Thoracic aorta endothelial cell (primary cell): ENCODE results near the gene CEP131.

GRCh38 chr17:79947426-79948046, 88.1 kb downstream of the TBC1D16 start:
- CAGE, long polyA plus RNA, result no peak

DNA sequence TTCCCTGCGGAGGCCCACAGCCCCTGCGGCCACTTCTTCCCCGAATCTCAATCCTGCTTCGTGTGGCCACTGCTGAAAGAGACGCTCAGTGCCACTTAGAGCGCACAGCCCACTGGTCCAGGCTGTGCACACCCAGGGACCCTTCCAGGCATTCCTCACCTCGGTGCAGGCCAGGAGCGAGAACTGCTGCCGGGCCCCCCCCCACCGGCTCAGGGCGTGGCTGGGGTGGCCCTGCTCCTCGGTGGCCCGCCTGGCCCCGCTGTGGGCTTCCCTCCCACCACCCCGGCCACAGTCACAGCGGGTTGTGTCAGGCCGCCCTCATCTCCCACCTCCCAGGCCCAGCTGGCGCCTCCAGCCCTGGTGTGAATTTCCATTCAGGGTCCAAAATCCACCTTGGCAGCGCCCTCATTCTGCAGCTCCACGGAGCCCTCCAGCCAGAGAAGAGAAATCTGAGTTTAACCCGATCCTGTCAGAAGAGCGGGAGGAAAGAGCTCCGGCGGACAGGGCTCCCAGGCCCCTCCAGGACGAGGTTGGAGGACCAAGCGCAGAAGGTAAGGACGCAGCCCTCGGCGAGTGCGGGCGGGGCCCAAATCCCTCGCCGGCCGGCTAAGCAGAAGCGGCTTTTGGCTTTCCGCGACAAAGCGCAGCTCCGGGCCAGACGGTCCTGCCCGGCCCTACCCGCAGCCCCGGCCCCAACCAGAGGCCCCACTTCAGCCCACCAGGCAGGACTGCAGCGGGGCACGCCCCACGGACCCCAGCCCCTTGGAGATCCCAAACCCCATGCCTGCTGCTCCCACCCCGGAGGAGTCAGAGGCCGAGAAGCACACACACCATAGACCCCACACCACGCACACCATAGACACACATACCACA, 12.0 kb downstream of the TBC1D16 start:
- CAGE, long polyA plus RNA, result no peak

- CAGE, long polyA plus RNA, result no peak
These were observed 13.5 kb downstream of the CCDC40 start for GRCh38 chr17:80049921-80050351.

GRCh38 chr17:80069810-80070285, 31.5 kb upstream of the GAA start:
- CAGE, long polyA plus RNA, result no peak

DNA sequence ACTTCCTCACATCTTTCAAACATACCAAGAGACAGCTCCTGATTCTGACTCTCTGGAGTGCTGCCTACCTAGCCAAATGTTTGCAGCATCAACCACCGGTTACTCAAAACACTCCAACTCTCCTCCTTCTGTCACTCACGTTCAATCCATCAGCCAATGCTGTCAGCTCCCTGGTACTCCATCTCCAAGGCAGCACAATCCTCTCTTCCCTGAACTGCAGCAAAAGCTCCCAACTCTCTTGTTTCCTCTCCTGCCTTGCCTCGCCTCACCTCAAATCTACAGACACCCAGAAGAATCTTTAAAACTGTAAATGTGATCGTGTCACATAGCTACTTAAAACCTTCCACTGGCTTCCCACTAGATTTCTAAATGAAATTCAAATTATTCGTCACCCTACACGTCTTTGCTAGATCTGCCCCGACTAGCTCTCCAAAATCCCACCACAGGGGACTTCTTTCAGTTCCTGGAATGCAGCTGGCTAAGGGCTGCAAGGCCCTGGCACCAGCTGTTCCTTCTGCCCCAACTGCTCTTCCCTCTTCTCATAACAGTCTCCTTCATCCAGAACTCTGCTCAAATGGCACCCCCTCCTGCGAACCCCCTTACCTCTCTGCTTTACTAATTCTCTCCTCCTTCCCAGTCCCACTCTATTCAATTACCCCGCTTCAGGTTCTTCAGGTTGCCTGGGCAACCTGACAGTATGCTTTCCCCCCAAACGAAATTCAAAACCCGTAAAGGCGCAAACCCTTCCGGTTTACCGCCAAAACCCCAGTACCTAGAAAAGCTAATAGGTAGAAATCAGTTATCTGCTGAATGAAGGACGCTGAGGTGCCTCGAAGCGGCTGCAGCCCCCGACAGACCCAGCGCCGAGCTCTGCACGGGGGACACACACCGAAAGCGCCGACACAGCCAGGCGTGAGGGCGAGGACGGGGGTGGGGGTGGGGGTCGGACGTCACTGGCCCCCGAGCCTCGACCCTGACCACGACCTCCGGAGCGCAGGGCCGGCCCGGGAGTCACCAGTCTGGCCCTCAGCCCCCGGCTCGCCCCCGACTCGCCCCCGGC, 892 bp downstream of the EIF4A3 start:
- CAGE, long polyA plus RNA, result no peak

GRCh38 chr17:80220592-80221240, 489 bp downstream of the SLC26A11 start:
- CAGE, long polyA plus RNA, result no peak

GRCh38 chr17:80261758-80262270, 1.2 kb downstream of the RNF213 start:
- CAGE, long polyA plus RNA, result no peak

GRCh38 chr17:80376289-80376984, 38.5 kb upstream of the ENDOV start:
- CAGE, long polyA plus RNA, result no peak

GRCh38 chr17:80695231-80696002, 150.8 kb downstream of the RPTOR start:
- CAGE, long polyA plus RNA, result no peak

DNA sequence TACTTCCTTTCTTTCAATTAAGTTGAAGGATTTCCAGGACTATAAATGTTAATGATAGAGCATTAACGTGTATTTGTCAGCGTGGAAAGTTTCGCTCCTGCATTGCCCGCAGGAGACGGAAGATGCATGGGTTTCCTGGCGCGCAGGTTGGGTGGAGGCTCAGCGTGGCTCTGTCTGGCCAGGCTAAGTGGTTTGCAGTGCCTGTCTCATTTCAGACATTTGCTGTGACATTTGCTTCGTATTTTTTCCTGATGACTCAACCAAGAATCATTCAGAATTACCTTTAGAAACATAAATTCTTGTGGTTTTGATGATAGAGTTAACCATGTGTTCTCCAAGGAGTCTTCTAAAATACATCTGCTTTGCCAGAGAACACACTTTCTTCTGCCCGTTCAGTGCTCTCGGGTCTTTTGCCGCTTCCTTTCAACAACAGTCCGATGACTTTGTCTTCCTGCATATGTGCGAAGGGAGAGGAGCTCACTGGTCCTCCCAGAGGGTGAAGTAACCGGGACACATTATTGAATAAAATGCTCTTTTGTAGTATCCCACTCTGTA, 216.8 kb downstream of the RPTOR start:
- CAGE, long polyA plus RNA, result no peak

DNA sequence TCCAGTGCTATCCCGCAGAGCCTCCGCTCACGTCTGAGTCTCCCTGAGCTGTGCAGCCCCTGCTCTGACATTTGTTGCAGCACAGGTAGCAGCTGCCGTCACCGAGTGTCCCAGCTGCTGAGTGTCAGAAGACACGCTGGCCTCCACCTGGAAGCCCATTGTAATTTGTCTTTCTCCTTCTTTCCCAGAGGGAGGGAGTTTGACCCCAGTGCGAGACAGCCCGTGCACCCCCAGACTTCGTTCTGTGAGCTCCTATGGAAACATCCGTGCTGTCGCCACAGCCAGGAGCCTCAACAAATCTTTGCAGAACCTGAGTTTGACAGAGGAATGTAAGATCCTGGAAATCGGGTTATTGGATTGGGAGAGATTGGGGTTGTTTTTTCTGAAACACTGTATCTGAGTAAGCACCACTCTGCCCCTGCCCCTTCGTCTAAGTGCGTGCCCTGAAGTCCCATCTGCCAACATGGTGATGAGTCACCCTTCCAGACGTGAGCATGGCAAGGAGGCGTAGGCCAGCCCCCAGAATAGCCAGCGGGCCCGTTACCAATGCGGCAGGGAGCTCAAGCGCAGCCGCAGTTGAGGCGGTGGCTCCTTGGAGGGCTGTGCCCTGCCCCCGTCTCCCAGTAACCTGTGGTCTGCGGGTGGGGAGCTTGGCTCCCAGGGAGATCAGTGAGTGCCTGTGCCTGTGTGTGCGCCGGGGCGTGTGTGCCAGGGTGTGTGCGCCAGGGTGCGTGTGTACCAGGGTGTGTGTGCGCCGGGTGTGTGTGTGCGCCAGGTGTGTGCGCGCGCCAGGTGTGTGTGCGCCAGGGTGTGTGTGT, 98.9 kb upstream of the CHMP6 start:
- CAGE, long polyA plus RNA, result no peak

DNA sequence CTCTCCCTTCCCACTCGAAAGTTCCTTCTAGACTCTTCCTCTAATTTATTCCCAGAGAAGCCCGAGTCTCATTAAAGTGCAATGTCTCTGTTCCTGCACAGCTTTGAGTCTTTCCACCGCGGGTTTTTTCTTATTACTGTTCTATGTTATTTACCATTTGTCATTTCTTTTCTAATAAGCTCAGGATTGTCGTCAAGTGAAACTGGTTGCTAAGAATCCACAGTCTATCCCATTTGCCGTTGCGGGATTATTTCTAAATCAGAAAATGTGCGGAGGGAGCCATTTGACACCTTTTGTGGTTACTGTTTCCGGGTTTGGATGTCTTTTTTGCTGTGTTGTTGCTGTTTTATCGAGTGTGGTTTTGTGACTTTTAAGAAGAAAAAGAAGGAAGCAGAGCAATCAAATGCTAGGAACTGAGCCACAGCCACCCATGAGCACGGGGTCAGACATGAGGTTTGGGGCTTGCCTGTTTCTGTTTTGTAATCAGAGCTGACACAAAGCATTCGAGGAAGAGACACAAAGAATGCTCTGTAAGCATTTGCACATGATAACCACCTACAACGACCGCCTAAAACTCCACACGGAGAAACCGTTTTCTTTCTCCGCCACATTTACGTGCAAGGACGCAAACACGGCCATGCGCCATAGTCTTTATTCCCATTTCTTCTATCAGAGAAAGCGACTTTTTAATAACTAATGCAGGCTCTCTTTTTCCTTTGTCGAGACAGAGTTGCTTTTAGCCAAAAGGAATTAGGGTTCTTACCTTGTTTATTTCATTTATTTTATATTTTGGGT, 53.1 kb upstream of the CHMP6 start:
- CAGE, long polyA plus RNA, result no peak

DNA sequence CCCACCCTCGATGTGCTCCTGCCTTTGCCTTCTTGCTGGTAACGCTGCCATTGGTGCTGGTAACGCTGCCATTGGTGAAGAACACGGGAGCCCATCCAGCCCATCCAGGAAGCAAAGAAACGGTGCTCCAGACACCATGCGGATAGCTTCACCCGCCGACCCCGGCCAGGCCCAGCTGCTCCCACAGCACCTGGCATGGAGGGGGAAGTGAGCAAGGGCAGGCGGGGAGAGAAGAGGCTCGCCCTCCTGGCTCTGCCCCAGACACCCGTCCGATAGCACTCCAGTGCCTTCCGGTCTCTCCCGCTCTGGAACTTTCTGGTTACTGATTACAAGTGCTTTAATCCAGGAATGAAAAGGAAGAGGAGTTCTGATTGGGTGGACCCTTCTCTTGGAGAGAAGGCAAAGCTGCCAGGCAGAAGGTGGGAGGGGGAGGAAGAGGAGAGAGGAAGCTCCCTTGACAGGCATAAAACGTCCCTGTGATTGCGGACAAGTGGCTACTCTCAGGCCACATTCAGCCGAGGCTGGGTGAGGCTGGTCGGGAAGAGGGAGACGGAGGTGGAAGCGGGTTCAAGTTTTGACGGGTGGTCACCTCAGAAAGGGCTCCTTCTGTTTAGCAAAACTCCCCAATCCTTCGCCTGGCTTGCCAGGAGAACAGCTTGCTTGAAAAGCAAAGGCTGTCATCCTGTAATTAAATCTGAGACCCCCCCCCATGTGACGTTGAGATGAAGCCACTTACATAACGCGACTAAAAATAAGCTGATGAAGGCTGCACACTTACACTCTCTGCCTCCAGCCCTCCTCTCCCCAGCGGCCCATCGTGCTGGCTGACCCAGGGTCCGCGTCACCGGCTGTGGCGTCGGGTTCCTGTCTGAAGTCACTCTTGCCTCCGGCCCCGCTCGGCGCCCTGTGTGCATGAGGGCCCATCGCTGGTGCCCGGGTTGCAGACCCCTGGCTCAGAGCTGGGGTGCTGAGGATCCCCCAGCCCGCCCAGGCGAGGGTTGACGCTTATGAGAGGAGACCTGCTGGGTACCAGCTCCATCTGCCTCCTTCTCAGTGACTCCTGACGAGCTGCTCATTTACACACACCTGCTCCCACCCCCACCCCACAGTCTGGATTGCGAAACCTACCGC, 3.6 kb upstream of the BAIAP2 start:
- CAGE, long polyA plus RNA, result no peak

DNA sequence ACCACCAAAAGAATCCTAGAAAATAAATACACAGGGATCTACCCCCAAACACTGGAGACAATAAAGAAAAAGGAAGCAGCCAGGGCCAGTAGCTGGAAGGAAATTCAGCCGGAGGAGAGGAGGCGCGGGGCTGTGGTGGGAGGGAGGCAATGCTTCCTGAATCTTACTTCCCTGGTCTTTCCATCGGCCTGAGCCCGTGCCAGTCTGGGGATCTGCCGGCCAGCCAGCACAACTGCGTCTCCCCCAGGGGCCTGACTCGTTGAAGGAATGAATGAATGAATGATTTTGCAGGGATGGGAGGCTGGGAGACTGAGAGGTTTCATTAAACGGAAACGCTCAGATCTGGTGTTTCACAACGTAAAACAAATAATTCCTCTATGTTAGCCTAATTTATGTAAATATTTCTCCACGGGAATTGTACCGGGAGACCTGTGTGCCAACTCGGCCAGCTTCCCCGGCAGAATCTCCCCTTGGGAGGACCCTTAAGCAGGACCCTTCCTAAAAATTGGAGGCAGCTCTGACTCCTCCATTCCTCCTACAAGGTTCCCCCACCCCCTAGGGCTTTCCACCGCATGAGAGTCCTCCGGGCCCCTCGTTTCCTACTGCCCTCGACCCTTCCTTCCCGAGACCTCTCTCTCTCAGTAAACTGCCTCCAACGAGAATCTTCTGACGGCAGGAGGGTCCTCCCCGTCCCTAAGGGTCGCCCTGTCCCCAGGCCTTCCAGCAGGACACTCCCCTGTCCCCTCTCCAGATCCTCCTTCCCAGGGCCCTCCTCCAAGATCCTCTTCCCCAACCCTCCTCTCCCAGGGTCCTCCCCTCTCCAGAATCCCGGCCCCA, 1.2 kb upstream of the BAIAP2 start:
- CAGE, long polyA plus RNA, result no peak

DNA sequence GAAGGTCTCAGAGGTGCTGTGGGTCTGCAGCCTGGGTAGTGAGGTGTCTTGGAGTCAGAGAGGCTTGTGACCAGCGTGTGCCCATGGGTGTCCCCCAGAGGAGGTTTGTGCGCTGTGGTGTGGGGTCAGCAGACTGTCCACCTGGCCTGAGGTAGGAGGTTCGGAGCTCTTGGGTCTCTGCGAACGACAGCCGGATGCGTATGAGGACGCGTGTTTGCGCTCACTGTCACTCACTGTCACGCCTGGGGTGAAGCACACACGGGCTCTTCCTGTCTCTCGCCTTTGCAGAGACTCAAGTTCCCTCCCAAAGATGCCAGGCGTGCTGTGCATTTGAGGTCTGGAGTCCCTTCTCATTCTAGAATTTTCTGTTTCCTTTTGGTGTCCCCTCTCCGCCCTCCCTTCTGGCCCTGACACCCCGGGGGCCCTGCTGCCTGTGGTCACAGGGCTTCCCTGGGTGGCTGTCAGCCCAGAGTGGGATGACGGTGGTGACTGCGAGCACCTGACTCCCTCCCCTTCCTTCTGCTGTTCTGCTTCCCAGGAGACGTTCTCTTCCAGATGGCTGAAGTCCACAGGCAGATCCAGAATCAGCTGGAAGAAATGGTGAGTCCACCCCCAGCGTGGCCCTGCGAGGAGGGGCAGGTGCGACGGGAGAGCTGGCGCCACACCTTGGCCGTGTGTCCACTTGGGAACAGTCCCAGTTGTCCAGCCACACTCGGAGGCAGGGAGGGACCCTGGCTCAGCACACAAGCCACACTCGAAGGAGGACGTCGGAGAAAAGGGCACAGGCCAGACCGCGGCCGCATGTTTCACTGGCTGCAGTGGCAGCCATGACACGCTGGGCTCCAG, 49.6 kb downstream of the BAIAP2 start:
- CAGE, long polyA plus RNA, result no peak

- CAGE, long polyA plus RNA, result no peak
These were observed 55.4 kb downstream of the BAIAP2 start for GRCh38 chr17:81090330-81090720.

- CAGE, long polyA plus RNA, result no peak
These were observed 62.4 kb downstream of the BAIAP2 start for GRCh38 chr17:81097358-81097794.

- CAGE, long polyA plus RNA, result no peak
These were observed 10.5 kb upstream of the PVALEF start for GRCh38 chr17:81154854-81155190.

DNA sequence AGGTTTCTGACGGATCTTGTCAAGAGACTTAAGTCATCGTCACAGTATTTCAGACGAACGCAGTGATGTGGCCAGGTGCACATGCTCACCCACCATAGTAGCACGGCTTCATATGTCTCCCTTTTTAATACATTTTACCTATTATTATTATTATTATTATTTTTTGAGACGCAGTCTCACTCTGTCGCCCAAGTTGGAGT, 10.2 kb upstream of the PVALEF start:
- CAGE, long polyA plus RNA, result no peak

GRCh38 chr17:81222651-81223728, at the start of gene CEP131:
TSS of gene CEP131 (minus strand) at chr17:81222965.
- CAGE, long polyA plus RNA, result no peak